Smooth muscle cell (in vitro differentiated cells): ENCODE results near the gene JAM2.

DNA sequence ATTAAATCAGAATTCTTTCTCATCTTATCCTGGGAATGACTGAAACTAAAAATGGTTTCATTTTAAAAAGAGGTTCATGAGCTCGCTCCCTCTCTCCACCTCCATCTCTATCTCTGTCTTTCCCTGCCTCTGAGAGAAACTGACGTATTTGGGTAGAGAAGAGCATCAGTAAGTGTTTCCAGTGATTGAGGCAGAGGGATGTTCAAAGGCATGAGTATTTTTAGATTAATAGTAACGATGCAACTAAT, 349.0 kb downstream of the USP25 start:
- RAMPAGE, long total RNA = no peak

GRCh38 chr21:16086995-16087393, 357.2 kb downstream of the USP25 start:
- RAMPAGE, long total RNA = no peak

DNA sequence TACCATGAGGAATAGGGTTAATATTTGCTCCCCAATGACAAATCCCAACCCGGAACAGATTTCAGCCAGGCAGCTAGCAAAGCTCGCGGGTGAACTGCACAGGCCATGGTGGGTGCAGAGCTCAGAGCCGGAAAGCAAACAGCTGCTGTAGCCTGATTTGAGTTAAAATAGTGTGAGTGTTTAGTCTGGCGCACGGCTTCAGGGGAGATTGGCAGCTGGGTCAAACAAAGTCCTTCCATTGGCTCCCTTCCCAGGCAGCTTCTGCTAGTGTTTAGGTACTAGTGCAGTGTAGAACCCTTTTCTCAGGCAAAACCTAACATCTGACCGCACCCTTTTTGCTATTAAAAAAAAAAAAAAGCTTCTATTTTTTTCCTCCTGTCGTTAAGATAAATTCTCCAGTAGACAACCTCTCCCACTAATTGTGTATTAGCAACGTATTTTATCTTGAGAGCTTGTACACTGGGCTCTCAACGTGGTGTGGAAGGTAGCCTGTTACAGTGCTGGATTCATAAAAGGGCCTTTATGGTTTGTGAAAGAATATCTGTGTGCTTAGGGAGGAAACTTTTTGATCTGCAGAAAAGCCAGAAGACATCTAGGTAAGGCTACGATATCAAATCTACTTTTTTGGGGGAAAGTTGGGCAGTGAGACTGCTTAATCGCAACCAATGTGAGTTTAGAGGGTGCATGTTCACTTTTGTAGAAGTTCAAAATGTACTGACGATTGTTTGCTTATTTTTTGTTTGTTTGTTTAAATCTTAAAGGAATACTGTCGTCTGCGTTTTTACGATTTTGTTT, 689.6 kb downstream of the USP25 start:
- RAMPAGE, long total RNA = no peak

GRCh38 chr21:16455812-16456488, 726.2 kb downstream of the USP25 start:
- RAMPAGE, long total RNA = no peak

- RAMPAGE, long total RNA = no peak
These were observed 242.7 kb upstream of the CXADR start for GRCh38 chr21:17270208-17270544.

DNA sequence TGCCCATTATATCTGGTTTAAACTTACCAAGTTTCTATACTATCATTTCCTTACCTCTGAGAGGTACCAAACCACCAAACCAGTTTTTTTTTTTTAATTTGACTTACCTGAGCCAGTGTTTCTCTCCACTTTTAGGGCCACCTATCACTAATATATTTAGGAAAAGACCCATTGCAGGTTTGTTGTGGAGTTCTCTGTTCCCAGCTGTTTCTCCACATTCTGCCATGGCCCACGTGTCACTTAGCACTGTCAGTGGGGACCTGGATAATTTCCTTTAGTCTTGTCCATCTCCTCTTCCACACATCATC, 87.0 kb upstream of the CXADR start:
- RAMPAGE, long total RNA = no peak

GRCh38 chr21:17547040-17547815, 34.4 kb downstream of the CXADR start:
- RAMPAGE, long total RNA = no peak

DNA sequence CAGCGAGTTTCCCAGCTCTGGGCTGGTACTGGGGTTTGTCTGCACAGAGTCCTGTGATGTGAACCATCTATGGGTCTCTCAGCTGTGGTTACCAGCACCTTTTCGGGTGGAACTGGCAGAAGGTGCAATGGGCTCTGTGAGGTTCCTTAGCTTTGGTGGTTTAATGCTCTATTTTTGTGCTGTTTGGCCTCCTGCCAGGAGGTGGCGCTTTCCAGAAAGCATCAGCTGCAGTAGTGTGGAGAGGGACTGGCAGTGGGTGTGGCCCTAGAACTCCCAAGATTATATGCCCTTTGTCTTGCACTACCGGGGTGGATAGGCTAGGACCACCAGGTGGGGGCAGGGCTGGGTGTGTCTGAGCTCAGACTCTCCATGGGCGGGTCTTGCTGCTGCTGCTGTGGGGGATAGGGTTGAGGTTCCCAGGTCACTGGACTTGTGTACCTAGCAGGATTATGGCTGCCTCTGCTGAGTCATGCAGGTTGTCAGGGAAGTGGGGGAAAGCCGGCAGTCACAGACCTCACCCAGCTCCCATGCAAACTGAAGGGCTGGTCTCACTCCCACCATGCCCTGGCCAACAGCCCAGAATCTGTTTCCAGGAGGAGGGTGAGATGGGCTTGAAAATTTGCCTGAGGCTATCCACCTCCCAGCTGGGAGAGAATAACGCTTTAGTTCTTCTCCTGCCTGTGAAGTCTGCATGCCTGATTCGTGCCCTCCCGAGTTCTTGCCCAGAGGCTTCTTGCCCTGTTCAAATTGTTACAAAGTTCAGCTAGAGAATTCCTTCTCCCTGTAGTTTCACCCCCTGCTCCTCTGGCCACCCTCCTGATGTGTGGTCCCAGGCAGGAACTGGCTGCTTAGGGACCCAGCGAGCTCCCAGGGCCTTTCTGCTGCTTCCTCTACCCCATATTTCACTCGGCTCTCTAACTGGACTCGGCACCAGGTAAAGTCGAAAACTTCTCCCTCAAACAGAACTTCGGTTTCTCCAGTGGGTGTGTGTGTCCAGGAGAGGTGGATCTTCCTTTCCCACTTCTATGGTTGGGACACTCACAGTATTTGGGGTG, 76.4 kb upstream of the BTG3 start:
- RAMPAGE, long total RNA = no peak

DNA sequence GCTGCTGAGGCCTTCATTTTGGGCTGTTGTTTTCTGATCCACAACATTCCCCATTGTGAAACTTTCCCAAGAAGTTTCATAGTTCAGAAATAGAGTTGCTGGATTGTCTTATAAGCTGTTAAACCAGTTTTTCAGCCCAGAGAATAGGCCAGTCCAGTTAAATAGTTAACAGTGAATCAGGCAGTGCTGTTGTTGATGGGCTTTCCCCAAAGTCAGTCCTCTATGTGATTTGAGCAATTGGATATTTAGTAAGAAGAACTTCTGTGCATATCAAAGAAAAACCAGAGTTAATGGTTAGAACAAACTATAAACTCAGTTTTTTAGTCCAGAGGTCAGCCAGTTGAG, 76.9 kb downstream of the C21orf91 start:
- RAMPAGE, long total RNA = no peak

GRCh38 chr21:17781844-17782460, 37.2 kb downstream of the C21orf91 start:
- RAMPAGE, long total RNA = no peak

GRCh38 chr21:17796464-17796943, 22.7 kb downstream of the C21orf91 start:
- RAMPAGE, long total RNA = no peak

GRCh38 chr21:17819908-17820257, 727 bp upstream of the C21orf91 start:
- RAMPAGE, long total RNA = no peak

- RAMPAGE, long total RNA = no peak
These were observed 941.6 kb upstream of the TMPRSS15 start for GRCh38 chr21:19345175-19345517.

DNA sequence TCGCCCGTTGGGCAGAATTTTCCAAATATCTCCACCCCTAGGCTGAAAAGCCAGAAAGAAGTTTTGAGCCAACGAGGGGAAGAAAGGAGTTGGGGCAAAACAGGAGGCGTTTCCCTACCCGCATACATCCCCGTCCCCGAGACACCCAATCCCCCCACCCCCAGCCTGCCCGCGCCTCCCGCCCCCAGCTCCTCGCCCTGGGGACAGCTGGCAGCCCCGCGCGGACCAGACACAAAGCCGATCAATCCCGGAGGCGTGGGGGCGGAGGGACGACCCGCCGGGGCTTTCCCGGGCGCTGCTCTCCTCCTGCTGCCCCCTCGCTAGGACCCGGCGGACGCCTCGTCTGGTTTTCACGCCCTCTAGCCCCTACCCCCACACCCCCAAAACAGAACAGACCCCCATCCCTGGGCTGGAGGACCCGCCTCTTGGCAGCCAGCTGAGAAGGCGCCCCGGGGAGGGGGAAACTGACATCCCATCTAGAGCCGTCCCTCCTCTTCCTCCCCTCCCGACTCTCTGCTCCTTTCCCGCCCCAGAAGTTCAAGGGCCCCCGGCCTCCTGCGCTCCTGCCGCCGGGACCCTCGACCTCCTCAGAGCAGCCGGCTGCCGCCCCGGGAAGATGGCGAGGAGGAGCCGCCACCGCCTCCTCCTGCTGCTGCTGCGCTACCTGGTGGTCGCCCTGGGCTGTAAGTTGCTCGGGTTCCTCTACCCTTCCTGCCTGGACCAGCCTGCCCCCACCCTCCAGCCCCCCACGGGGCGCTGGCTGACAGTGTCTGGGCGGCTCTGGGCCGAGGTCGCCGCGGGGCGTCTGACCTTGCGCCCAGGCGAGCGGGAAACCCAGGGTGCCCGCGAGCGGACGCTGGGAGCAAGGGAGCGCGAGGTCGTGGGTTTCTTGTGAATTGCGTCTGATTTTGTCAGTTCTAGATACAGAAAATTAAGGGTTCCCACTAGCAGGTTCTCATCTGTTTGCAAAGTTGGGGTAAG, at the start of gene JAM2:
TSS of gene JAM2 (plus strand) at position 53 of the 981 bp plus-strand sequence.
- RAMPAGE, long total RNA = no peak

GRCh38 chr21:25925813-25926532, 191.2 kb downstream of the GABPA start:
- RAMPAGE, long total RNA = no peak

- RAMPAGE, long total RNA = no peak
These were observed 5.1 kb downstream of the APP start for GRCh38 chr21:26165446-26165803.

GRCh38 chr21:26800711-26801441, 44.3 kb downstream of the ADAMTS1 start:
- RAMPAGE, long total RNA = no peak

DNA sequence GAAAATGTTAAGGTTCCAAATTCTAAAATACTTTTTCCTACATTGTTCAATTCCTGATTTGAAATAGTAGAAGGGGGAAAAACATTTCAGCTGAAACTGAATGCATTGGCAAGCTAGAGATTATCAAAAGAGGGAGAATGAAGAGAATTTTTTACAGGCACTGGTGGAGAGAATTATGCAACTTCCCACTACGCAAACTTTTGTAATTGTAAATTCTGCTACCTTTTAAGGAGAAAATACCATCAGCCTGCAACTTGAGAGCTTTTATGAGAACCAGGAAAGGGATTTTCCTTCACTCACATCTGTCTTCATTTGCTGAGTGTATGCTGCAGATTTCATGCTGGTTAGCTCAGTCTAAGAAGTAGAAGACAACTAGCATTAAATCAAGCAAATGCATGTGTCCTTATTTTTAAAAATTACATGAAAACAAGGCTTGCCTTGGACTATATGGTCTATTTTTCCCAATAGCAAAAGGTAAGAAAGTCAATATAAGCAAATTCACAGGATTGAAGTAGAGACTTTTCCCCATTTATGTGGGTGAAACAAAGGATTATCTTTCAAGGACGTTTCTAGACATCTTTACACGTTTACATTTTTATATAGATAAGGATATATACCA, 43.6 kb downstream of the ADAMTS1 start:
- RAMPAGE, long total RNA = no peak

GRCh38 chr21:26928680-26929081, 38.2 kb downstream of the ADAMTS5 start:
- RAMPAGE, long total RNA = no peak

DNA sequence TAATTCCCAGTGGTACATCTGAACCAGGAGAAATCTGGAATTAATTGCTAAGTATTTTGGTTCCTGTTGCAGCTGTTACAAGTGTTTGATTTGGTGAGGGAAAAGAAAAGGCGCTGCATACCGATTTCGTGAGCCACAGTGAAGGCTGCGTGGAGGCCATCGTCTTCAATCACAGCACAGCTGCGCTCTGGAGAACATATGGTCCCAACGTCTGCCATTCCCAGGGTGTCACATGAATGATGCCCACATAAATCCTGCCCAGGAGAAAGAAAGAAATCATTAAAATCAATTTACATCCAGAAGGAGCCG, 12.3 kb downstream of the ADAMTS5 start:
- RAMPAGE, long total RNA = no peak